ReNcell CX (cell line): ENCODE measurements around a stretch of chr11.

- PRO-cap, result no peak
Observed at GRCh38 chr11:130421393-130421823, 7.0 kb downstream of the ADAMTS8 start.

GRCh38 chr11:130428758-130429081, 311 bp upstream of the ADAMTS8 start:
- PRO-cap, result no peak

- PRO-cap, result no peak
Observed at GRCh38 chr11:130470816-130471334, 22.4 kb downstream of the ADAMTS15 start.

- PRO-cap, result unidirectional peak, plus-strand start at chr11:130635064; bidirectional peak, plus-strand start at chr11:130635186, minus-strand start at chr11:130635161
Observed at GRCh38 chr11:130634808-130635464, 186.5 kb downstream of the ADAMTS15 start.

DNA sequence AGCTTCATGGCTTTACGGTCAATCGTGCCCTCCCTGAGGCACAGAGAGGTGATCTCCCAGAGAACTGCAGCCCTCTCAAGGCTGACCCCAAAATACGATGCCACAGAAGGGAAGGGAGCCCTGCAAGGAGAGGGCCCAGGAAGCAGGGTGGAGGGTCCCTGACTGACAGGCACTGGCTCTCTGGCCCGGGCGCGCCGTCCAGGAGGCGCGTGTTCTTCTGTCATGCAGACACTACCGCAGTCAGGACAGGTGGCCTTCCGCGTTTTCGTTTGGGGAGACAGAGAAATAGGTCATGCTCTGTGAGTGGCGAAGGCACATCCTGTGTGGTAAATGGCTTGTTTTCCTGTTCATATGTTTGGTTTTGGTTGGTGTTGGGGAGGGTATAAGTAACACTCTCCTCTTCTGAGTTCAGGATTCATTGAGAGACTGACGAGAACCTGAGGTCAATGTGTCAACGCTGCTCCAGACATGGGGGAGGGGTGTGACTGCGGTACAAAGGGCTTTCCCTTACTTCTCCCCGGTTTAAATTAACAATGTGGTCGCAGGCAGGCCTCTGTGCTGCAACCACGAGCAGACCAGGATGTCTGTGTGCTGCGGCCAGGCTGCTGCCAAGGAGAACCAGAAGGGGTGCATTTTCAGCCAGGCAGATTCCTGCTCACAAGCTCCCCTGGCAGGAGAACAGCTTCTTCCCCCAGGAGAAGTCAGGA, 813.2 kb downstream of the OPCML start:
- PRO-cap, result no peak

DNA sequence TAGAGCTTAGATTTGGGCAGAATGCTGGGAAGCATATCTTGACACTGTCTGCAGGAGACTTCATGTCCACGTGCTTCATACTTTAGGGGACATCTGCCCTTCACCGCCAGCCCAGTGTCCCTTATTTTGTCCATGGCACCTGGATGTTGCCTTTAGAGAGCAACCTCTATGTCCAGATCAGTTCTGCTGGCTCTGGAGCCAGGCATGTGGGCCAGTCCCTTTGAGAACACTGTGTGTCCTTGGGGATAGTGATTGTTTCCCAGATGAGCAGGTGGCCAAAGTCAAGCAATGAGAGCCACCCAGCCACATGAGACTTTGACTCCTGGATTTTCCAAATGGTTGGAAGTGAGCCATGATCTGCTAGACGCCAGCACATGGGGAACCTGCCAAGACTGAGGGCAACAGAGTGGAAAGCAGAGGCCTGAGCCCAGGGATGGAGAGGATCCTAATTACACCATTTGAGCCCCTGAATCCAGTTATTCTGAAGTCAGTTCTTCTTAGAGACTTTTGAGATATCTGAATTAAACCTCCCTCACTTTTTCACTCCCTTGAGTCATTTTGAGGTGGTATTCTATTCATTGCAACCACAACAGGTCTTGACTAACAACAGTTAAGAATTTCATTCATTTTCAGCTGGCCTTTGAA, 479.7 kb downstream of the OPCML start:
- PRO-cap, result no peak

DNA sequence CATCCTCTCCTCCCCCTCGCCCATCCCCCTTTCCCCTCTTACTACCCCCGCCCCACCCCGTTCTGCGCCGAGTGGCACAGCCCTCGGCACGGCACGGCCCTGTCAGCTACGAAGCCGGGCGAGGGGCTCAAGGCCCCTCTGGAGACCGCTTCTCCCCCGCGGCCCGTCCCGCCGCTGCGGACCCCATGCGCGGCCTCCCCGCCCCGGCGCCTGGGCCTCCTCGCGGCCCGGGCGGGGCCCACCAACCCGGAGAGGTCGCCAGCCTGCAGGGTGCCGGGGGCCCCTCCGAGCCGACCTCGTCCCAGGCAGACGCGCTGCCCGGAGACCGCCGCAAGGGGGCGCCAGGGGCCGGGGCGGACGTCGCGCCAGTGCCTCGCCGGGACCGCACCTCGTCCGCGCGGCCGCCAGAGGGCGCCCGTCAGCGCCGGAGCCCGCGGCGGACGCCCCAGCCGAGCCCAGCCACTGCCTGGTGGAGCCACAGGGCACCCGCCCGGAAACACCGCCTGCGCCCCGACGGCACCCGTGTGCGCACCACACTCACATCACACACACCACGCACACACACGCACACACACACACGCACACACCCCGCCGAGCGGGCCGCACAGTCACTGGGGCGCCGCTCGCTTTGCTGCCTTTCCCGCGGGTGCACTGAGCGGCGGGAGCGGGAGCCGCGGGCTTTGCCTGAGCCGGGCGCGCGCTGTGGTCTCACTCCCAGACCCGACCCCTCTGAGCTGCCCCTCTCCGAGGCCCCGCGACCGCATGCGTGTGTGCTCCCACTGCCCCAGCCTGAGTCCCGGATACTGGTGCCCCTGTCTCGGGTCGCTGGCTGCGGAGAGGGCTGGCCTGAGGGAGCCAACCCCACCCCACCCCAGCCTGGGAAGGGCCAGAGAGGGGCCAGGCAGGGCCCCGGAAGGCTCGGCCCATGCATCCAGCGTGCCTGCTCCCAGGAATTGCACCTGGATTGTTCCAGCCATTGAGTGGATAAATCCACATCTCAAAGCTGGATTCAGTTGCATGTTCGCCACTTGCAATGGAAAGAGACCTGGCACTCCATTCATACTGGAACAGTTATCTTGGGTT, 449.4 kb downstream of the OPCML start:
- PRO-cap, result no peak

- PRO-cap, result no peak
Observed at GRCh38 chr11:133501987-133502654, 30.2 kb downstream of the OPCML start.

DNA sequence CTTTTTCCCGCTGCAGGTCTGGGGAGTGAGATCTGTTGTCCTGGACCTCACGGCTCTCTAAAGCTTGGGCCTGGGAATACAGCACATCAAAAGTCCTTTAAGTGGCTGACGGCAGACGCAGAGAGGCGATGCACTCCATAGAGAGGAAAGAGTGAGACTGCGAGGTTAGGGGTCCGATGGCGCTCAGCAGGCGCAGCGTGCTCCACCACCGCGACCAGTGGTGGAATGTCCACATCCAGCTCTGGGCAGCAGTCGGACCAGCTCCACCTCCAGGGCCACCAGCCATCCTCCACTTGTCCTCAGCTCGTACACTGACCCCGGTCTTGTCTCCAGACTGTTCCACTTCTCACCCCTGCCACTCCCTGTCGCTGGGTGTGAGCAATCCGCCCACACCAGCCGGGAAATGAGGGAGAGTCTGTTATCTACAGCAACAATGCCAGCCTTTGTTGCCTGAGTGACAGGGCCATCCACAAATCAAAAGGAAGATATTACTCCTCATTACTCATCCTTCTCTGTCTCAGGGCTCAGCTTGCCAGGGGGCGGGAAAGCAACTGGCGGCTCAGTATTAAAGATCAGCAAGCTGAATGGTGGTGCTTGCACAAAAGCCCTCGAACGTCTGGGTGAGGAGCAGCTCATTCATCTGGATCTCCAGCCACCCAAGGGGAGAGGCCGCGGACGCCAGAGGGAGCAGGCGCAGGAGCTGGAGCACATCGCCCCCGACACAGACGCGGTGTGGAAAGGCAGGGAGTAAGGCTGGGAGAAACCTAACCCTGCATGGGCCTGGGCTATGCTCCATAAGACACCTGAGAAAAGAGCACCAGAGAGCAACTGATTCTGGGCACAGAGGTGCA, 22.1 kb downstream of the IGSF9B start:
- PRO-cap, result bidirectional peak, plus-strand start at position 661 of the sequence, minus-strand start at position 330 of the sequence

DNA sequence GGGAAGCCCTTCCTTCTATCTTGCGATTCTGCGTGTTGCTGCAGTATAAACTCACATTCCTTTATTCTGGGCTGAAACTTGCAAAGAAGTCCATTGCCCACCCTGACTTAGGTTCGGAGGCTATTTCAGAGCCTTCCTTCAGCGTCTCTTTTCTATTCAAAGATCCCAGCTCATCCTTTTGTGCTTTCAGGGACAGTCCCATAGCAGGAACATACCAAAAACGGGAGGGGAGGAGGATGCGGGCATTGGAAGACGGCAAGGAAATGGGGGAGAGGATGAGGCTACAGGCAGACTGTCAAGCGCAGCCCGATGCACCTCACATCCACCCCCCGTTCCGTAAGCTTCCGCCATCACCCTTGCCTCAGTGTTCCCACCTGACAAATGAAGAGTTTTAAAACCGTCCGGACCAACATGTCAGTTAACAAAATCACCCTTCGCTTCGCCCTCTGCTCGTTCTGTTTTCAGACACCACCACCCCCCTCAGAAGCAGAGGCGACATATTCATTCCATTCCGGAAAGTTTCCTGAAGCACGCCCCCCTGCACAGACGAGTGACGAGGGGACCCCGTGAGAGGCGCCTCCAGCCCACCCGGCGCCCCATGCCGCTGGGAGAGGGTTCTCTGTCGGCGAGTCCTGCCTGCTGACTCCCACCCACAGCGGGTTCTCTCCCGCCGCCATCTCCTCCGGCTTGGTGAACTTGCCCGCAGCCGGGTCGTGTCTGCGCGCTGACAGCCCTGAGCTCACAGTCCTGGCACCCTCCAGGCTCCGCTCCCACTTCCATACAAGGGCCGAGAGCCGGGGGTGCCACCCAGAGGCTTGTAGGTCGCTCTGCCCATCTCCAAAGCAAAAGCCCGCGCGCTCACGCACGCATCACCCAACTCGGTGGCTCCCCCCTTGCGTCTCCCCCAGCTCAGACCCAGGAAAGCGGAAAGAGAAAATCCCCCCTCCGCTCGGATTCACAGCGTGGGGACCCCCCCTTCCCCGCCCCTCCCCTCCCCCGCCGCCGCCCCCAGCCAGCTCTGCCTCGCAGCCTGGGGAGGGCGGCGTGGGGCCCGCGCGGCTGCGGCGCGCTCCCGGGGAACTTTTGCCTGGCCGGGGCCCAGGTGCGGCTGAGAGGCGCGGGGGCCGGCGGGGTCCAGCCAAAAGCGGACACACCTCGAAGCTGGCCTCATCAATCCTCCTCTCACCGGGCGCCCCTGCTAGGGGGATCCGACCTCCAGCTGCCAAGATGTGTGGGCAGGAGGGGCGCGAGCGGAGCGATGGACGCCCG, 1.4 kb downstream of the IGSF9B start:
- PRO-cap, result no peak

DNA sequence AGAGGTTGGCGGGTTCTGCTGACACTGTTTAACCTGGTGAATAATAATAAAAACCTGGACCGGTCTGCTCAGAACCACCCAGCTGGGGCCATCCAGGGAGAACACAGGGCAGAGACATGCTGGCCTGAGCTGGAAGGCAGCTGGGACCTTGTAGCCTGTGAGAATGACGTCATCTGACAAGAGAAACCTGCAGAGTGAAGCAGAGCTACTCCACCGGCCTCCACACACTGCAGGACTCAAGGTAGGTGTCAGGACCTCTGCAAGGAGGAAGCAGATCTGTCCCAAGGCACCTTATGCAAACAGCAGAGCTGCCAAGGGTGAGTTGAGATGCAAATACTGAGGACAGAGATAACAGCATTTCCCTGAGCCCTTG, 51.8 kb upstream of the IGSF9B start:
- PRO-cap, result no peak

GRCh38 chr11:134038734-134039183, 30.1 kb upstream of the JAM3 start:
- PRO-cap, result no peak

- PRO-cap, result no peak
Observed at GRCh38 chr11:134042122-134042907, 26.6 kb upstream of the JAM3 start.

GRCh38 chr11:134049218-134049651, 19.6 kb upstream of the JAM3 start:
- PRO-cap, result no peak

DNA sequence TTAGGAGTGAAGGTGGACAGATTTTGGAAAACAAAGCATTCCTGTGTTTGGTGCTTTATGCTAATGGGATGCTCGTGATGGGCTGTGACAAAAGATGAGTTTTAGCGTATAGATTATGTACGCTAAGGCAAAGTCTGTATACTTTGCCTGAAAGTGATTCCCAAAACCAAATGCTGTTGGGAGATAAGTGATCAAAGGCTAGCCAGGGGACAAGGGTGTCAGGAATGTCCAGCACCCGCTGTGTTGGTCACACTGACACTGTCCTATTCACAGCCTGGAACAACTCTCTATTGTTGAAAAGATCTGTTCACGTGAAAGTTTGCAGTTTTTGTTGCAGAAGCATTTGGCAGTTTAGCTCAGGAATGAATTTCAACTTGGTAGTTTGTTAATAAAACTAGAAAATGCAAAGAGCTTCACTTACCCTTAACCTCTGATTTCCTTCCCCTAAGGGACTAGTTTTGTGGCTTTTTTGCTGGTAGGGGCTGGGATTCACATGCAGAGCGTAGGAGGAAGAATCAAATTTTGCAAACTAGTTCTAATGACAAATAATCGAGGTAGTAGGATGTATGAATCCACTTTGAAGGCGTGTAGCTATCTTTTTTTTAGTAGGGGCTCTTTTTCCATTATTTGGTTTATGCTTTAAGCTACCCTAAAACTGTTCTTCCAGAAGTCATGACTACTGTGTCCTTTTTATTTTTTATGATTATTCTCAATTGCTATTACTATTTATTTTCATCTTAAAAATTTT, 1.7 kb downstream of the JAM3 start:
- PRO-cap, result no peak

DNA sequence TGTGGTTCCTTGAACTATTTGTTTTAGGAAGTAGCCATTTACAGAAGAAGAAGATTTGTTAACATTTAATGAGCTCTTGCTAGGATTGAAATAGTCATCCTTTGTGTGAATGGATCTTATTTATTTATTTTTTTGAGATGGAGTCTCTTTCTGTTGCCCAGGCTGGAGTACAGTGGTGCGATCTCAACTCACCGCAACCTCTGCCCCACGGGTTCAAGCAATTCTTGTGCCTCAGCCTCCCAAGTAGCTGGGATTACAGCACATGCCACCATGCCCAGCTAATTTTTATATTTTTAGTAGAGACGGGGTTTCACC, 1.6 kb downstream of the ACAD8 start:
- PRO-cap, result no peak

- PRO-cap, result no peak
Observed at GRCh38 chr11:134497663-134497985, 85.6 kb upstream of the B3GAT1 start.

DNA sequence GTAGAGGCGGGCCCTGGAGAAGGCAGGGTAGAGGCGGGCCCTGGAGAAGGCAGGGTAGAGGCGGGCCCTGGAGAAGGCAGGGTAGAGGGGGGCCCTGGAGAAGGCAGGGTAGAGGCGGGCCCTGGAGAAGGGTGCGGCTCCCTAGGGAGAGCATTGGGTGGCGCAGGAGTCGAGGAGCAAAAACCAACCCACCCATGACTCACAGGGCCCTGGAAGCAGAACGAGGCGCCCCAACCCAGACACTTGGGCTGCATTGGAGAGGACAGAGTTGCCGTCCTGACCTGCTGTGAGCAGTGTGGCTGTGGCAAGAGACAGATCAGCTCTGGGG, 227.9 kb upstream of the B3GAT1 start:
- PRO-cap, result no peak